Skeletal muscle tissue (tissue), 7 donors: ENCODE measurements around the genes UBE2D4, POLD2 and NPC1L1.

DNA sequence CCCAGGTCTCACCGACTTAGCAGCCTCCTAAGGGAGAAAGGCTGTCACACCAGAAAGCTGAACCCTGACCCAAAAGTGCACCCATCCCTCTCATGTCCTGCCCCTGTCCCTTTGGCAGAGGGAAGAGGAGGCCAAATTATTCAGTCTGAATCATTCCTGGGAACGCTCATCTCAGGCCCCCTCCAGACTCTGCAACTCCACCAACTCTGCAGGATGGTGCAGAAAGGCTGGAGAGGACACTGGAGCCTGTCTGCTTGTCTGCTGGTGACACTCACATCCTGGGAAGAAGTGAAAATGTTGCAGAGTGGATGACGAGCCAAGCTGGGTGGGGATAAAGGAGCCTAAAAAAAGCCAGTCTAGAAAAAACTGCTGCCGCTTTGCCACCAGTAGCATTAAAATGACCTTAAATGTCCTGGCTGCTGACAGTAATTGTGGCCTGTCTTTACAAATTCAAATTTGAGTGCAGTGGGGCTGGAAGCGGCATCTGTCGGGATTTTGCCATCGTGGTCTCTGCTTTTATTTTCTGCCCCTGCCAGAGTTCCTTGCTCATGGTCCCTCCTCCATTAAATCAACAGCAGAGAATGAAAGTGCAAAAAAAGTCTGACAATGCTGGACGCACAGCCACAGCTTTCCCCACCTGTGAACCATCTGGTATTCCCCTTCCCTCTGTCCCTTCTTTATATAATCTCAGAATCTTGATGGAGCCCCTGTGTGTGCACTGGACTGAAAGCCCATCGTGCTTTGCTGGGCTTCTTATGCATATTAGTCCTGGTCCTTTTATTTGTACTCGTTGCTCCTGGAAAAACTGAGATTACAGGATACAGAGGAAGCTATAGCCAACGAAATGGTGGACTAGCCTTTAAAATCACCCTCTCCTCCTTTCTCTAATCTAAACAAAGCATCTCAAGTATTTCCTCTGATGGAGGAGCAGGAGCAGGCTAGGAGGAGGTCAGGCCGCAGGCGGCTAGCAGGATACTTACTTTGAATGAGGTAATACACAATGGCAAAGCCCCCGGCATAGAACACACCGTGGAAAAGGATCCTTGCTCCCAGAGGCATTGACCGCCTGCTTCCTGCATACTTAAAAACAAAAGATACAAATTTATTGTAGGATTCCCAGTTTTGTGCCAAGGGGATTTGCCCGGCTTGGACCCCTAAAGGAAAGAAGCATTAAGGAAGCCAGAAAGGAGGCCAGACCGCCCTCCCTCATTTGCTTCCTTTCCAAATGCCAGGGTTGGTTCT, 64.1 kb downstream of the STK17A start:
- PRO-cap, 3 experiments = no peak in any of the 3 experiments
- RAMPAGE, long total RNA = no peak
- RRBS, 2 experiments = 60% methylated on average over 1 of the region's 18 CpGs; no CpG with 5 or more reads in 1 of the 2 experiments

- PRO-cap, 3 experiments = no peak in any of the 3 experiments
- RAMPAGE, long total RNA = no peak
- RRBS, 2 experiments = no CpG with 5 or more reads among the region's 2 CpGs
Observed at GRCh38 chr7:43695222-43695841, 34.0 kb downstream of the COA1 start.

DNA sequence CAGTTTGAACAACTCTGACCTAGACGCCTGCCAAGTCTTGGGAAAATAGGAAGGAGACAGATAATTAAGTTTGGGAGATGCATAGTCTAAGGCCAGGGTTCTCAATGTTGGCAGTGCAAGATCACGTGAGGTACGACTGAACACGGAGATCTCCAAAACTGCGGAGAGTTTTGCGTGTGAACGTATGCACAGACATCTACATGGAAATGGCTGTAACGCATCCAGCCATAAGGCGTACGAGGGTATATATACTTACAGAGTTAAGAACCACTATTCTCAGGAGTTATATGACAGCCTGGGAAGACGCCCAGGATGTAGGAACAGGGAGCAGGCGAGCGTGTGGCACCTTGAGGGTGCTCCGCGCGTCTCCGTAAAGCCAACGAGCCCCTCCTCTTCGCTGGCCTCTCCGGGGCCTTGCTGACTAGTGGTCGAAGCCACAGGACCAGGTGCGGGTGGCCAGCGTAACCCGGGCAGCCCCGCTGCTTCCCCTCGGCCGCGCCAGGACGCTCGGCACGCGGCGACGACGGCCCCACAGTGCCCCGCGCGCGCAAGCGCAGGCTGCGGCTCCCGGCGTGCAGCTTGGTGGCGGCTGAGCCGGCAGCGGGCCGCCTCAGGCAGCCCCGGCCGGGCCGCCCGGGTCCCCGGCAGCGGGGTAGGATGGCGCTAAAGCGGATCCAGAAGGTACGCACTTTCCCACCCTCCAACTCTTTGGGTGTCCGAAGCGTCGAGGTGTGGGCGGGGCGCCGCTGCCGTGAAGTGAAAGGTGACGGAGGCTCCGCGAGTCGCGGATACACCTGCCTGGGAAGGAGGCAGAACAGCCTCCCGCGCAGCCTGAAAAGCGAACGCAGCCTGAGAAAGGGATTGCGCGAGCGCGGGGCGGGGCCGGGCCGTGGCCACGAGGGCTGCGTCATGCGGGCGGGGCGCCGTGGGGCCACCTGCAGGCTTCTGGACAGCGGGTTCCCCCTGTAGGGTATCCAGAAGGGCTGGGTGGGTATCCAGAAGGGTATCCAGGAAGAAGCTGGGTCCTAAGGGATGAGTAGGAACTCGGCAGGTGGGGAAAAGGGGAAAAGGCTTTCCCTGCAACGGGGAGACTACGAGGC, at the start of gene UBE2D4:
Gene UBE2D4, plus strand, starts transcription at position 561 of the 1,100 bp plus-strand sequence.
- PRO-cap, 3 experiments = peak in 3 of 3 experiments; most common plus-strand start position 556 of the sequence (in 1); most common minus-strand start position 826 of the sequence (in 2)
- RAMPAGE, long total RNA = no peak
- RRBS, 2 experiments = 2% methylated on average over 16 of the region's 89 CpGs

DNA sequence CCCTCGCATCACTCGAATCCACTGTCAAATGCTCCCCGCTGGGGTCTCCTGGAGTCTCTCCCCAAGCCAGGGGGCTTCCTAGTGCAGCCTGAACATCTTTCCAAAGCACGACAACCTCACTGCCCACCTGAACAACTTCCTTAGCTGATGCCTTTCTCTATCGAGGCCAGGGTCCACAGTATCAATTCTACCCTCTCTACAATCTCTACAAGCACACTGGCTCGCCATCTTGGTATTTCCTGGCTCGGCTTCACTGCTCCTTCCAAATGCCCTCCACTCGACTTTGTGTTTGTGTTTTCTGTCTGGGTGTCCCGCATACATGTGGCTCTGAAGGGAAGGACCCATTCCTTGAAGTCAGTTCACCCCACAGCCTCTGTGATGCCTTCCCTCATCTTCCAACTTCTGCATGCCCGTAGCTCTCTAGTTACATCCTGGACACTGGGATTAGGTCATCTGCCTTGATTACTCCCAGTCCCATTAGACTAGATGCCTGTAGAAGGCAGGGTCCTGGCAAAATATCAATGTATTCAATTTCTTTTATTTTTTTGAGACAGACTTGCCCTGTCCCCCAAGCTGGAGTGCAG, 8.3 kb downstream of the SPDYE1 start:
- PRO-cap, 3 experiments = no peak in any of the 3 experiments
- RAMPAGE, long total RNA = no peak
- RRBS, 2 experiments = no CpG with 5 or more reads among the region's 10 CpGs

GRCh38 chr7:44045458-44046286, 1.2 kb downstream of the DBNL start:
- PRO-cap, 3 experiments = no peak in any of the 3 experiments
- RAMPAGE, long total RNA = no peak
- RRBS, 2 experiments = no CpG with 5 or more reads among the region's 6 CpGs

DNA sequence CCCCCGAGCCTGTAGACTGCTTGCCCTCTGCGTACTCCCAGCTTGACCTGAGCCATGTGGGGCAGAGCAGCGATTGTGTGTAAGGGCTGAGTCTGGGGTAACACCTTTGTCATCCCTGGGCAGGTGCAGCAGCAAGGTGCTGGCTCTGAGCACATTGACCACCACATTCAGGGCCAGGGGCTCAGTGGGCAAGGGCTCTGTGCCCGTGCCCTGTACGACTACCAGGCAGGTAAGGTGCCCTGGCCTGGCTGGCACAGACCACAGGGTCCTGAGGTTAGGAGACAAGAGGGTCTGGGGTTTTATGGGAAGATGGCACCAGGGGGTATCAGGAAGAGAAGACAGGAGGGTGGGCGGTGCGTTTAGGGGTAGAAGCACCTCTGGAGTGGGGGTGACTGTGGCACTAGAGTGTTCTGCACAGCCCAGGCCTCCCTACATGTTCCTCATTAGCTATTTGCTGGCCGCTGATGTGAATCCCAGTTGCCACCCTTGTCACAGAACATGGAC, 5.4 kb downstream of the PGAM2 start:
- PRO-cap, 3 experiments = no peak in any of the 3 experiments
- RAMPAGE, long total RNA = no peak
- RRBS, 2 experiments = no CpG with 5 or more reads among the region's 8 CpGs

DNA sequence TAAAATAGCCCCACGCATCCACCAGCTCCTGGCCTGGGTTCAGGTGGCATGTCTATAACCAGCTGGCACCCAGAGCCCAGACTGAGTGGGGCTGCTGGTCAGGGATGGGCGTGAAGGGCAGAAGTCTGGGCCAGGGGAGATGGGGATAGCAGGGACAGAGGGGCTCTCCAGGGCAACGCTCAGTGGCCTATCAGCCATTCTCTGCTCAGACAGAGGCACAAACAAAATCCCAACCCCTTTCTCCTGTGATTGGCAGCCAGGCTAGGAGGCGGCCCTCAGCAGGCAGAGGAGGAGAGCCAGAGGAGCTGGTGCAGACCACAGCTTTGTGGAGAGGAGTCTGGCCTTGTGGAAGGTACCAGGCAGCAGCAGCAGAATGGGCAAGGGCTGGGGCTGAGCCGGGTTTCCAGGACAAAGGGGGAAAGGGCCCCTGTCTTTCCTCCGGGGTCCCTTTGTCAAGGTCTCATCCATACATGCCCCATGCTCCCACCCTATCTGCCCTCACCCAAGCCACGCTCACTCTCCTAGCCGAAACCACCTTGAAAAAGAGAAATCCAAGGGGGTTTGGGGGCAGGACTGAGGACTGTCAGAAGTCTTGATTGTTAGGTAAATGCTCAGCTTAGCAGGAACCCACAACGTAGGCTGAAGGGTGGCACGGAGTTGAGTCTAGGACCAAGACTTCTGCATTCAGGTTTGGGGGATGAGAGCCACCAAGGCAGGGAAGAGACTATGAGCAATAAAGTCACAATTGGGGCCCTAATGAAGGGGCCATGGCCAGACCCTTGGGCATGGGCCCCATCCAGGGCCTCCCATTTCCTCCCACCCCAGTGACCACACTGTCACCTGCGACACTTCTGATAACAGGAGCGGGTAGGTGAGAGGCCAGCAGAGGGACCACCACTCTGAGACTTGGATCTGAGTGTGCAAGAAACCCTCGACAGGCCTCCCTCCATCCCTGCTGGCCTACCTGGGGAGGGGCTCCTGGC, 650 bp upstream of the PGAM2 start:
- PRO-cap, 3 experiments = peak in 1 of 3 experiments; most common plus-strand start position 84 of the sequence (in 1)
- RAMPAGE, long total RNA = no peak
- RRBS, 2 experiments = 7% methylated on average over 1 of the region's 13 CpGs; no CpG with 5 or more reads in 1 of the 2 experiments

DNA sequence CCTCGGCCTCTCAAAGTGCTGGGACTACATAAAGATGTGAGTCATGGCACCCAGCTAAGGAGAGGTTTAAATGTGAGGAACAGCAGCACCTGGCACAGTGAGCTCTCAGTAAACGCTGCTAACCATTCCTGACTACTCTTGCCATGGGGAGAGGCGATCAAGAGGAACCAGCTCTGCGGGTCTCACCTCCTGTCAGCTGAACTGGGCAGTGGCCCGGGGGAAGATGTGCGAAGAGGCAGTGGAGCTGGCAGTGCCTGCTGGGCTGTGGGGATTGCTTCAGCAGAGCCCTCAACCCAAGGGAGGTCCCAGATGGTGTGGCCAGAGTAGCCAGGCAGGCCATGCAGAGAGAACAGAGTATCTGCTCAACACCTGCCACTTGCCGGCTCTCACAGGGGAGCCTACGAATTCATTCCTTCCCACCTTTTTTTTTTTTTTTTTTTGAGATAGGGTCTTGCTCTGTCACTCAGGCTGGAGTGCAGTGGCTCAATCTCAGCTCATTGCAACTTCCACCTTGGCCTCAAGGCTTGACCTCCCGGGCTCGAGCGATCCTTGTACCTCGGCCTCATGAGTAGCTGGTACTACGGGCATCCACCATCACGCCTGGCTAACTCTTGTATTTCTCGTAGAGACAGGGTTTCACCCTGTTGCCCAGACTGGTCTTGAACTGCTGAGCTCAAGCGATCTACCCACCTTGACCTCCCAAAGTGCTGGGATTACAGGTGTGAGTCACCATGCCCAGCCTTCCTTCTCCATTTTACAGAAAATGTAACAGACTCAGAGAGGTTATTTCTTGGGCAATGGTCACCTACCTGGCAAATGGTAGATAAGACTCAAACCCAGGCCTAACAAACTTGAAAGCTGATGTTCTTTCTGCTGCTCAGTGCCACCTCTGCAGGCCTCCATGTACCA, 6.8 kb downstream of the POLM start:
- PRO-cap, 3 experiments = no peak in any of the 3 experiments
- RAMPAGE, long total RNA = no peak
- RRBS, 2 experiments = no CpG with 5 or more reads among the region's 16 CpGs

- PRO-cap, 3 experiments = no peak in any of the 3 experiments
- RAMPAGE, long total RNA = no peak
- RRBS, 2 experiments = no CpG with 5 or more reads among the region's 26 CpGs
Observed at GRCh38 chr7:44107357-44108278, 3.5 kb downstream of the AEBP1 start.

- PRO-cap, 3 experiments = peak in 3 of 3 experiments; most common plus-strand start chr7:44123856 (in 2); most common minus-strand start chr7:44123548 (in 3)
- RAMPAGE, long total RNA = start-site peak on the minus strand at chr7:44123525-44123542, 141 and 61 reads in 2 replicates
- RRBS, 2 experiments = 3% methylated on average over 12 of the region's 92 CpGs
Observed at GRCh38 chr7:44122901-44124061, at the start of gene POLD2. TSS of gene POLD2 (minus strand) at chr7:44123548.

GRCh38 chr7:44218107-44218714, 17.4 kb downstream of the YKT6 start:
- PRO-cap, 3 experiments = no peak in any of the 3 experiments
- RAMPAGE, long total RNA = no peak
- RRBS, 2 experiments = no CpG with 5 or more reads among the region's 16 CpGs

DNA sequence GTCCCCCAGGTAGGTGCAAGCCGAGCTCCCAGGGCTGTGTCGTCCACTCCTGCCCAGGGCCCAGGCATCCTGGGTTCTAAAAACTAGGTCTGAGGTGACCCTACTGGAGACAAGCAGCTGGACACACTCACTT, 34.2 kb downstream of the CAMK2B start:
- PRO-cap, 3 experiments = no peak in any of the 3 experiments
- RAMPAGE, long total RNA = no peak
- RRBS, 2 experiments = no CpG with 5 or more reads among the region's 2 CpGs

GRCh38 chr7:44323850-44324590, 1.4 kb downstream of the CAMK2B start:
- PRO-cap, 3 experiments = peak in 3 of 3 experiments; most common plus-strand start chr7:44324288 (in 3)
- RAMPAGE, long total RNA = no peak
- RRBS, 2 experiments = no CpG with 5 or more reads among the region's 23 CpGs

GRCh38 chr7:44324963-44325228, 498 bp downstream of the CAMK2B start:
- PRO-cap, 3 experiments = peak in 3 of 3 experiments; most common plus-strand start chr7:44325096 (in 2); most common minus-strand start chr7:44325029 (in 1)
- RAMPAGE, long total RNA = no peak
- RRBS, 2 experiments = 2 to 4% methylated on average over 34 to 37 of the region's 40 CpGs

- PRO-cap, 3 experiments = no peak in any of the 3 experiments
- RAMPAGE, long total RNA = no peak
- RRBS, 2 experiments = no CpG with 5 or more reads among the region's 22 CpGs
Observed at GRCh38 chr7:44540933-44542067, at the start of gene NPC1L1. TSS of gene NPC1L1 (minus strand) at chr7:44541330.

DNA sequence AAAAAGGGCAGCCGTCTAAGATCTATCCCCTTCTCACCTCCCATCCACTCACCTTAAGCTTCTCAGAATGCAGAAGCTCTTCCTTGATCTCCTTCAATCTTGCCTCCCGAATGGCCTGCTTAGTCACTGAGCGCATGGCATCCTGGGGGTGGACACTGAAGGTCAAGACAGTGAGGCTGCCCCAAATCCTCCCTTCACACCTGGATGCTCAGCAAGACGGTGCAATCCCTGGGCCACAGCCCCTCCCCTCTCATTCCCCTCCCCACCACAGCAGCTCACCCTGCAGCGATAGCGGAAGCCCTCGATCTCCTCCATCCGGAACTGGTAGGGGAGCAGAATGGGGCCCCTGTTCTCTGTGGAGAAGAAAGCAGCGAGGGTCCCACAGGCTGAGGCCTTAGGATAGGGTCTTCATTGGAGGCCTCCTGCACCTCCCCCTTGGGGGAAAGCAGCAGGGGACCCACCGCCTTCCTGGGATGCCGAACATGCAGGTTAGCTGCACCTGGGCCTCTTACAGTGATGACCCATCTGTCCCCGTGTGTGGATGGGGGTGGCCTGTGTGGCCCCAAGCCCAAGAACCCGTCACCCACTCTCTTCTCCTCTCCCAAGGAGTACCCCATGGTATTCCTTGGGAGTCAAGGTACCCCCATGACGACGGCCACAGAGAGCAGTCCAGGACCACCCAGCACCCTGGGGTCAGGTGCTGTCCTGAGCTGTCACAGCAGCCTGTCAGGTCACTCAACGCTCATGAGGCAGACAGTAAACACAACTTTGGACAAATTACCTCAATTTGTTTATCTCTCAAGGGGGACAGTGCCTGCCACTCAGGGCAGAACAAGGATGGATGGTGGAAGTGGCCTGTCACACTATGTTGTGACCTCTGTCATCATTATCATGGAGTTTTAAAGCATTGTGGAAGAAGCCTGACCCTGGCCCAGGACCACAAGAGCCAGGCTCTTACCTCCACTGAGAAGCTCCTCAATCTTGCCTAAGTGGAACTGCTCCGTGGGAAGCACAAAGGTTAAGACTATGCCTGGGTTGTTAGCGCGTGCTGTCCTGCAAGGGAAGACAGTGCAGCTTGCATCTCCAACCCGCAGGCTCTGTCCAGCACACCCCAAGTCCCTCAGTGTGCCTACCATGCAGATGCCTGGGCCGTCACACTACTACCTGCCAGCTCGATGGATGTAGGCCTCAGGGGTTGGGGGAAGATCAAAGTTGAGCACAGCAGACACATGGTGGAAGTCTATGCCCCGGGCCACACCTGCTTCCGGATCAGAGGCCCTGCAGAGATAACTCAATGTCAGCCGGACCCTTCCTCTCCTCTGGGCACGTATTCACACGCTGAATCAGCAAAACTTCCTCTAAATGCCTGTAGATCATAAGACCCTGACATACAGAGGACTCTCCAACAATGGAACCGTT, 4.3 kb downstream of the DDX56 start:
- PRO-cap, 3 experiments = no peak in any of the 3 experiments
- RAMPAGE, long total RNA = no peak
- RRBS, 2 experiments = 100% methylated on average over 1 of the region's 28 CpGs

DNA sequence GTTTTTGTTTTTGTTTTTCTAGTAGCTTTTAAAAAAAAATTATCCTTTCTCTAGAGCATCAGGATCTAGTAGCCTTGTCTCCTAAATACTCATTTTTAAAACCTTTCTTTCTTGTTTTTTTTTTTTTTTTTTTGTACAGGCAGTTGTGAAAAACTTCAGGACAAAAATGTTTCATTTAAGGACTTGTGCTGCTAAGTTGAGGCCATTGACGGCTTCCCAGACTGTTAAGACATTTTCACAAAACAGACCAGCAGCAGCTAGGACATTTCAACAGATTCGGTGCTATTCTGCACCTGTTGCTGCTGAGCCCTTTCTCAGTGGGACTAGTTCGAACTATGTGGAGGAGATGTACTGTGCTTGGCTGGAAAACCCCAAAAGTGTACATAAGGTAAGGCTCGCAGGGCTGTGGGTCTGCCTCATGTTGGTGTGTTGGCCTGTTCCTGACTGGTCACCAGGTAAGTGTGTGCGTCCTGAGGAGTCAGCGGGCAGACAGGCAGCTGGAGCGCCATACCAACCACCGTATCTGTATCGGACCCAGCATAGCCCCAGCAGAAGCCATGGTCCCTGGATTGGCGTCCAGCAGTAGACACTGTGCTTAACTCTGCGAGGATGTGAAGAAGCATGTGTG, 17.9 kb downstream of the OGDH start:
- PRO-cap, 3 experiments = no peak in any of the 3 experiments
- RAMPAGE, long total RNA = no peak
- RRBS, 2 experiments = no CpG with 5 or more reads among the region's 11 CpGs

DNA sequence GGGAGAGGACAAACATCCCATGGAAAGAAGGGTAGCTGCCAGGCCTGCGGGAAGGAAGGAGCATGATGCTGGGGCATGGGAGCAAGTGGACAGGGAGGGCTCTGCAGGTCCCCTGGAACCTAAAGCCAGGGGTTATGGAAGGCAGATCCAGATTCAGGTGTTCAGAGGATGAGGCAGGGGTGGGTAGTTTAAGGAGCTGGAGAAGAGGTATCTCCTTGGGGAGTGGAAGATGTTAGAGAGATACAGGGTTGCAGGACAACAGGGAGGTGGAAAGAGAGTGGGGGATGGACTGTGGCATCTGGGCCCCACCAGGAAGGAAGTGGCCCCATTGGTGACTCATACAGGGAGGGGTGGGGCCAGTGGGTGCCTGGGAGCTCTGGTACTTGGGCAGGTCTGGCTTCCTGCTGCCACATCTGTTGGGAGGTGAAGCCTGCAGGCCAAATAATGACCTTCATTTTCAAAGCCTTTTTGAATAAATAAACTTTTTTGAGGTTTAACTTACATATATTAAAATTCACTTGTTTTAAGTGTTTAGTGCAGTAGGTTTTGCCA, 32.7 kb downstream of the OGDH start:
- PRO-cap, 3 experiments = peak in 1 of 3 experiments; most common plus-strand start position 412 of the sequence (in 1); most common minus-strand start position 273 of the sequence (in 1)
- RAMPAGE, long total RNA = no peak
- RRBS, 2 experiments = no CpG with 5 or more reads among the region's 1 CpG

DNA sequence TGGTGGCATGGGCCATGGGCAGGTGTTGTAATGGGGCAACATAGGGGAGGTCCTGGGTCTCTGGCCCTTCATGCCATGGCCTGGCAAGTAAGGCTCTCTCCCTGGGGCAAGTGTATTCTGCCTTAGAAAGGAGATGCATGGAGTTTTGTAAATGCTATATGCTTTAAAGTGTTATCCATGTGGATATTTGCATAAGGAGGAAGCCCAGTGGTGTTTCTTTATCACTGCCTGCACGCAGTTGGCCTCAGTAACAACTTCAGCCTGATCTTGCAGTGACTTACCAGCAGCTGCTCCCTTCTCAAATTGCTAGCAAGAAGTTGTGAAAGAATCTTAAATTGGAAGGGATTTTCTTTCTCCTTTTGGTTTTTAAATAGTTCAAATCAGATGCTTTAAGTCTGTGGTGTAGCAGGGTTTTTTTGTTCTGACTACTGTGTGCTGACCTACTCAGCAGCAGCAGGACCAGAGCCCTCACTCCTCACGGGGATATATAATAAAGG, 40.0 kb downstream of the OGDH start:
- PRO-cap, 3 experiments = peak in 1 of 3 experiments; most common plus-strand start position 419 of the sequence (in 1); most common minus-strand start position 252 of the sequence (in 1)
- RAMPAGE, long total RNA = no peak
- RRBS, 2 experiments = no CpG with 5 or more reads among the region's 2 CpGs

DNA sequence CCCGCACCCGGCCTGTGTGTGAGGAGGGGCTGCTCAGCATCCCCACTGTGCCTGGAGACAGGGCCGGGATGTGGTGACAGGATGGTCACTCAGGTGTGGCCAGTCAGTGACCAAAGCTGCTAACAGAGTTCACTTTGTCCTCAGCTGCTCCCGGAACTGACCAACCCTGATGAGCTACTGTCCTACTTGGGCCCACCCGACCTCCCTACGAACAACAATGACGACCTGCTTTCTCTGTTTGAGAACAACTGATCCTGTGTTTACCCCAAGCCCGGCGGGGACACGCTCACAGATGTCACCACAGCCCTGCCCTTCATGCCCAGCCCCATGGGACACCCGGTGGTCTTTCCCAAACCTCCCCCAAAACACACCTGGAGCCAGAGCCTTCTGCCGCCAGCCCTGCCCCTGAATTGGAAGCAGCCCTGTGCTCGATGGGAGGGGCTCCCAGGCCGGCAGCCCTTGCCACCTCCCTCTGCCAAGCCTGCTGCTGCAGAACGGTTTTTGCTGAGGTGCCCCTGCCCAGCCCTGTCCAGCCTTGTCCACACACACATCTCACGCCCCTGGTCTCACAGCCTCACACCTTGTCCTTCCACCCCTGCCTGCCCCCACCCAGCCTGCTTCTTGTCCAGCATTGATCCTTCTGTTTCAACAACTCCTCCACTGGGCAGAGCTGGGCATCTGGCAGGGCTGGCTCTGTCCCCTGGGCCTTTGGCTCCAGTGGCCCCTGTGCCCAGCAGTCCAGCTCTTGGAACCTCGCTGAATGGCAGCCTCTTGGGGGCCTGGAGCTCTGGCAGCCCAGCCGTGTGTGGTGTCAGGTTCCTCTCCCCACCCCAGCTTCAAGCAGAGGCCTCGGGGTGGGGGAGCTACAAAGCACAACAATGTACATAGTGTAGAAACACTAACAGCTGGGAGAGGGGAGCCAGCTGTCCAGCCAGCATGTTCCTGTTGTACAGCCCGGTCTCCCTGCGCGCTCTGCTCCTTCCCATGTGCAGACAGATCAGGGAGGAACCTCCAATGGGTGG, 19.0 kb downstream of the ZMIZ2 start:
- PRO-cap, 3 experiments = no peak in any of the 3 experiments
- RAMPAGE, long total RNA = no peak
- RRBS, 2 experiments = 30 to 42% methylated on average over 9 of the region's 22 CpGs